Aorta (tissue), 1 donor: ENCODE data around the gene CHST1.

GRCh38 chr11:45145997-45146360 is 460 bp upstream of the PRDM11 start:
- PRO-cap, result unidirectional peak, plus-strand start at chr11:45146282

DNA sequence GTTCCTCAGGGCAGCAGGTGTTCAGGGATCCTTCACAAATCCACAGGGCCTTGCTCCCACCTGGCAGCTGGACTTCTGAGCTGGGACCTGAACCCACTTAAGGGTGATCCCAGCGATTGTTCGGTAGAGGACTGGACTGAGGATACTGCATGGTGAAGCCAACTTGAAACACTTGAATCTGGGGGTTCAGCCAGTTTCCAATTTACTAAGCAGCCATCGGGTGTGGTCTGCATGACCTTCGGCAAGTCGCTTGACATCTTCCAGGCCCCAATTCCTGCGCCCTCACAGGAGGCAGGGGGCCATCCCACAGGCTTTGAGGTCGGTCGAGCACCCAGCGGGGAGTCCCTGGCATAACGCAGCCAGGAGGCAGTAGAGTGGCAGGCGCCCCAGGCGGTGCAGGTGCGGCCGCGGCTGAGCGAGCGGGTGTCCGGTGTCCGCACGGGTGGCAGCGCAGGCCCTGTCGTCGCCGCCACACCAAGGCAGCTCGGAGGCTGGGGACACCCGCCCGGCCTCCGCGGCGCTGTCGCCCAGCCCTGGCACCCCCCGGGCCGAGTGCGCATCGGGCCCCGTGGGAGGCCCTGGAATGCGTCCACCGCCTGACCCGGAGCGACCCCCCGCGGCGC is 33.6 kb downstream of the PRDM11 start:
- PRO-cap, result no peak

DNA sequence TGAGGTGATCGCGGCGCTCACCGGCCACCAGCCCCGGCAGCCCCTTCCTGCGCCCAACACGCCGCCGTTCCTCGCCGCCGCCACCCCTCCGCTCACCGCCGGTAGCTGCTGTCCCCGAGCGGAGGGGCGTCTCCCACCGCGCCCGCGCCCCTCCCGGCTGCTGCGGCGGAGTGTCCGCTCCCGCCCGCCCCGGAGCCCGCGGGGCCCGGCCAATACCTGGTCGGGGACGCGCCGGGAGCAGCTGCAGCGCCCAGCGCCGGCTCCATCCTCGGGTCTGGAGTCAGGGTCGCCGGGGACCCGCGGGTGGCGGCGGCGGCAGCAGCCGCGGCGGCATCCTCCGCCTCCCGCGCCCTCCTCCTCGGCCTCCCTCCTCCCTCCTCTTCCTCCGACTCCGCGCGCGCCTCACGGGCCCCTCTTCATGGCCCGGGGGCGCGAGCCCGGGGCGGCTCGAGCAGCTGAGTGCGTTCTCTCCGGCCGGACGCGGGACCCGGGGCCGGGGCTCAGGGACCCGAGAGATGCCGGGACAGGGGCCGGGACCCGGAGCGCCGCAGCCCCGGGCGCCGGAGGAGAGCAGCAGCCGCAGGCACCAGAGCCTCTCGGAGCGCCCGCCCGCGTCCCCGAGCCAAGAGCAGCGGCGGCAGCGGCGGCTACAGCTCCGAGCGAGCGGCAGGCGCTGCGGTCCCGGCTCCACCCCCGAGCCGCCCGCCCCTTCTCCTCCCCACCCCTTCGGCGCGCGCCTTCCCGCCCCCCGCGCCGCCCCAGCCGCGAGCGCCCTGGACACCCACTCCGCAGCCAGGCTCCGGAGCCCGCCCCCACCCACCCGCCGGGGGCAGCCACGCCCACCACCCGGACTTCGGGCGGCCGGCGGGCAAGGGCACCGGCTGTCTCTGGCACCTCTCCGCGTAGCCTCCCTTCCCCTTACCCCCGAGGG is at the start of gene CHST1:
Gene CHST1 (minus strand): TSS at position 661 of the 931 bp plus-strand sequence.
- PRO-cap, result bidirectional peak, plus-strand start at position 842 of the sequence, minus-strand start at position 624 of the sequence

- PRO-cap, result no peak
Measured at GRCh38 chr11:45771223-45771792, 33.6 kb upstream of the SLC35C1 start.

GRCh38 chr11:45853542-45854497 is 6.5 kb downstream of the CRY2 start:
- PRO-cap, result no peak

DNA sequence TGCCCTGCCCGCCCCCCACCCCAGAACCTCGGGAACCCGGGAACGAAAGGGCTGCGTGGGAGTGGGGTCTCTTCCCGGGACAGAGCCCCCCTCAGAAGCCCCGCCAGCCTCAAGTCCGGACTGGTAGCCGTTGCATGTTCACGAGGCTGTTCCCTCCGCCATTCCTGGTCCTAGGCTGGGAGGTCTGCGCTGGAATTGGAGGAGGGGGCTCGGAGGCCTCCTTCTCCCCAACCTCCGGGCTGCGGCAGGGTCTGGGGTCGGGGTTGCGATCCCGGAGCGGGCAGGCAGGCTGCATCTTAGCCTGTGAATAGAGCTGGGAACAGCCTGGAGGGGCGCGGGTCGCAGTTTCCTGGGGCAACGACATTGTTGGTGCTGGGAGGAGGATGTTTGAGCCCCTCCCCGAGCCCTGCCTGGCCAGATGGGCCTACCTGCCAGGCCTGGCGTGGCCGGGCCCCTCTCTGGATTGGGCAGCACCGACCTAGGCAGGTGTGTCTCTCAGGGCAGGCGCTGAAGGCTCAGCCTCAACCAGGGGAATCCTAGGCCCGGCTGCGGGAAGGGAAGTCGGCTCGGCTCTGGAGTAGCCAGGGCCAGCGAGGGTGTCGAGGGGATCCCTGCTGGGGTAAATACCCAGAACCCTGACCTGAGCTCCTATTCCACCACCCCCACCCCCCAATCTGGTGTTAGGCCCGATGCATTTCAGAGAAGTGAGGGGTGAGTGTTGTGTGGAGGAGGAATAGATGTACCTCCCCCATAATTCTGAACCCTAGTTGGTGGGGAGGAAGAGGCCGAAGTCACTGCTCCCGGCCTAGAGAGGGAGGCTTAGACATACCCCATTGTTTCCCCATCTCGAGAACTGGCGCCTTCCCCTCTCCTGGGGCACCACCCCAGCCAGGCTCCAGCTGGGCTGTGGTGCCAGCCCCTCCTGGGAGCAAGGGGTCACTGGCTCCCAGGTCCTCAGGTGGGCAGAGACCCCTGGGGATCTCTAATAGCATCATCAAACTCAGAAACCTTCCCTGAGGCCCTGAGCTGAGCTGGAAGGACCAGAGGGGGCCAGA is 856 bp downstream of the MAPK8IP1 start:
- PRO-cap, result no peak

DNA sequence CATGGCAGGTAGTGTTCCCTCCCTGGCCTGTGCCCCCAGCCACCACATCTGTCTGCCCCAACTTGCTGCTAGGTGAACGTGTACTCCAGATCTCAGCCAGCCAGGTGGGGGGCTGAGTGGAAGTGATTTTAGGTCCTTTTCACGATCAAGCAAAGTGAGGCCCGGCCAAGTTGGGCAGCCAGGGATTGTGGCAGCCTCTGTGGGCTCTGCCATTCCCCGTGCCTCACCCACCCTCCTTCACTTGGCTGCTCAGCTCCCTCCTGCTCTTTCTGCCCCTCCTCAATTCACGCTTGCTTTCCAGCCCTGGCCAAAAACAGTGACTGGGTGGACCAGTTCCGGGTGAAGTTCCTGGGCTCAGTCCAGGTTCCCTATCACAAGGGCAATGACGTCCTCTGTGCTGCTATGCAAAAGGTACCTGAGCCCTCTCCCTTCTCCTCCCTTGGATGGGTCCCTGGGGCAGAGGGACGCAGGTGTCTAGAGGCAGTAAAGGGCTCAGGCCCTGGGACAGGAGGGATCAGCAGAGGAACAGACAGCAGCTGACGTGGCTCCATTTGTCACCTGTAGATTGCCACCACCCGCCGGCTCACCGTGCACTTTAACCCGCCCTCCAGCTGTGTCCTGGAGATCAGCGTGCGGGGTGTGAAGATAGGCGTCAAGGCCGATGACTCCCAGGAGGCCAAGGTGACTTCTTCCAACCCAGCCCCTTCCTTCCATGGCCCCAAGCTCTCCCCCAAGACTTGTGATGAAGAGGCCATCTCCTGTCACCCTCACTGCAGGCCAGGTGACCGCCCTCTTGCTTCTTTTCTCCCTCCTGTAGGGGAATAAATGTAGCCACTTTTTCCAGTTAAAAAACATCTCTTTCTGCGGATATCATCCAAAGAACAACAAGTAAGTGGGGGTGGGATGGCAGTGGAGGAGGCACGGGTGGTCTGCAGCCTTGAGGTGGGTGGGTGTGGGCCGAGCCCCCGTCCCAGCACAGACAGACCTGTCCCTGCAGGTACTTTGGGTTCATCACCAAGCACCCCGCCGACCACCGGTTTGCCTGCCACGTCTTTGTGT is 2.6 kb downstream of the FREY1 start:
- PRO-cap, result no peak

DNA sequence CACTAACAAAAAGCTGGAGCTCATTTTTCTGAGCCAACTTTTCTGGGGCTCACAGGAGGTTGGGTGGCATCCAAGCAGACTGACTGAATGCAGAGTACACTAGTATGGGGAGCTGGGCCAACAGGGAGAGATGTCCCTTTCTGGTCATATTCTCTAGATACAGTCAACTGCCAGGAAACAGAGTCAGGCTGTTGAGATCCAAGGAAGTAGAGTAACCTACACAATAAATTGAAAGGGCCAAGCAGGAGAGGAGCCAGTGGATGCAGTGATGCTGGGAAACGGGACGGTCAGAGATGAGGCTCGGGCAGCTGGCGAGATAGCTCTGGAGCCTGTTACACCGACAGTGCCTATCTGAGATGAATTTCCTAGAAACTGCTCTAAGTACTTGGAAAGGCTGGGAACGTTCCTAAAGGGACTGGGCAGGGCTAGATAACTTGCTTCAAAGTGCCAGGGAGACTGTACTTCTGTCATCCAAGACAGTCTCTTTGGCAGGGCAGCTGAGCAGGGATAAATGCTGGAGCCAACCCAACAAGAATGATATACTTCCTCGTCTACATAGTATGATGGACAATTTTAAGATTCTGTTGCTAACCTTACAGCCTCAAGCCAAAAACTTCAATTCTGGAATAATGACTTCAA is 71.2 kb downstream of the LARGE2 start:
- PRO-cap, result no peak

- PRO-cap, result no peak
Measured at GRCh38 chr11:46291256-46291784, 13.9 kb downstream of the CREB3L1 start.

DNA sequence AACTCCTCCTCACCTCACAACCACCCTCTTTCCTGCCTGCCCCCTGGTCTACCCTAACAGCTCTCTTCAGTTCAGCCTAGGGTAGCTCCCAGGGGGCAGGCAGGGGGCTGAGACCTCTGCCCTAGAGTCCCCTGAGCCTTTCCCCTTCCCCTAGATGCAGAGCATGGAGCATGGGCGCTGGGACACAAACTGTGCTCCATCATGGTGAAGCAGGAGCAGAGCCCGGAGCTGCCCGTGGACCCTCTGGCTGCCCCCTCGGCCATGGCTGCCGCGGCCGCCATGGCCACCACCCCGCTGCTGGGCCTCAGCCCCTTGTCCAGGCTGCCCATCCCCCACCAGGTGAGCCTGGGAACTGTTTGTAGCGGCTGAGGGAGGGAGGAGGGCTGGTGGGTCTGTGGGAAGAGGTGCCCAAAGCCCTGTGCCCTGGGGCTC is 30.2 kb downstream of the CREB3L1 start:
- PRO-cap, result no peak

- PRO-cap, result no peak
Measured at GRCh38 chr11:46362561-46363564, 15.6 kb downstream of the DGKZ start.

GRCh38 chr11:46397331-46397985 is 5.9 kb upstream of the CHRM4 start:
- PRO-cap, result no peak

DNA sequence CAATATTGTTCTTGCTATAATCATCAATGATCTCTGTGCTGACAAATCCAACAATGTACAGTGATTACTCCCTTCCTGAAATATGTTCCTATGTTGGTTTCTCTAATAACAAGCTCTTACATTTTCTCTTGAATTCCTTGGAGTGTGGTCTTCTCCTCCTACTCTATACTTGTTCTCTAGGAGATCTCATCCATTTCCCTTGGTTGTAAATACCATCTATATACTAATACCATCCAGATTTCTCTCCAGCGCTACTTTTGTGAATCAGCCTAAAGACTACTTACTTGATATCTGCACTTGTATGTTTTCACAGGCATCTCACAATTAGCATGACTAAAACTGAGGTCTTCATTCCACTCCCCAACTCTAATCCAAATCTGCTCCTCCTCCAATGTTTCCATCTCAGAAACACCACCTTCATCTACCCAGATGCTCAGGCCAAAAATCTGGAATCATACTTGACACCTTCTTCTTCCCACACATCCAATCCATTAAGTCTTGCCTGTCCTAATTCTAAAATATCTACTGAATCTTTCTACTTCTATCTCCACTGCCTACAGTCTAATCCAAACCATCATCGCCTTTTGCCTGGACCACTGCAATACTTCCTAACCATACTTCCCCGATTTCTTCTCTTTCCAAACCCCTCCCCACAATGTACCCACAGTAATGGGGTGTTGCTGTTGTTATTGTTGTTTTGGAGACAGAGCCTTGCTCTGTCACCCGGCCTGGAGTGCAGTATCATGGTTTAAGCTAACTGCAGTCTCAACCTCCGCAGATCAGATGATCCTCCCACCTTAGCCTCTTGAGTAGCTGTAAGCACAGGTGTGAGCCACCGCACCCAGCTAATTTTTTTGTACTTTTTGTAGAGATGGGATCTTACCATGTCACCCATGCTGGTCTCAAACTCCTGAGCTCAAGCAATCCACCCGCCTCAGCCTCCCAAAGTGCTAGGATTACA is 13.4 kb downstream of the AMBRA1 start:
- PRO-cap, result no peak

DNA sequence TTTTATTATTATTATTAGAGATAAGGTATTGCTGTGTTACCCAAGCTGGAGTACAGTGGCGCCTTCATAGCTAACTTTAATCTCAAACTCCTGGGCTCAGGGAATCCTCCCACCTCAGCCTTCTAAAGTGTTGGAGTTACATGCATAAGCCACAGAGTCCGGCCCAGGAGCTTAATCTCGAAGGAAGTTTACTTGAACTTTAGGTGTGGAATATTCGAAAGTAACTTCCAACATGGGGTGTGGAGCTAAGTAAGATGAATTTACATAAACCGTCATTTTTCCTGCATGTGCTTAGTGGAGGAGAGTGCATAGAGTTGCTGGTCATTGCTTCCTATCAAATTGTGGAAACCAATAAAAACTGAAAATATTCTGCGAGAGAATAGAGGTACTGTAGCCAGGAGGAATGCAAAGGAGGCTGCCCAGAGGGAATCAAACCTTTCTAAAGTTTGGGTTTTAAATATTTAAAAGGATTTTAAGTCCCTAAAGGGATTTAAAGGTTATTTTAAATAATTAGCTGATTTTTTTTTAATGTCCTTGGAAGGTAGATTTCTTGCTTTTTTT is 1.5 kb downstream of the ATG13 start:
- PRO-cap, result no peak

GRCh38 chr11:46780157-46780665 is 61.2 kb downstream of the F2 start:
- PRO-cap, result no peak

- PRO-cap, result no peak
Measured at GRCh38 chr11:46865187-46866027, 19.3 kb upstream of the CKAP5 start.

DNA sequence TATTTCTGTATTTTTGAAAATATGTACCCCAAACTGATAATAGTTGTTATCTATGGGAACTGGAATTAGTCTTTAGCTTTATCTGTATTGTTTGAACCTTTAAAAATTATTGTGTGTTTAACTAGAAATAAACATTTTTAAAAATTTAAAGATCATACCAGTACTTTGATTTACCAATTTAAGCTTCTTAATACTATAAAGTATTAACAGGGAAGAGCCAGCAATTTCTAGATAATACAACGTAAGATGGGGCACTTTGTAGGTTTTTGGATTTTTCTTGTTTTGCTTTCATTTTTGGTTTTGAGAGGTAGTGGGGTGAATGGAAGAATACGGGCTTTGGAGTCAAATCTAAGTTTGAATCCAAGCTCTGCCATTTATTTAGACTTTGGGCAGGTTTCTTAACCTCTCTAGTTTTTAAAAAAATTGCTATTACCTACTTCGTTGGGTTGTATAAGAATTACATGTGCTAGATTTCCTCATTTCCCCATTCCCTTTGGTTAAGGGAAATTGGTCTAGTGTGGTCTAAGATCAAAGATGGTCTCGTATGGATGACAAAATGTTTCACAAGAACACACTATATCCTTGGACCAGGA is 44.9 kb downstream of the CSTPP1 start:
- PRO-cap, result no peak

GRCh38 chr11:47154662-47155129 is 22.0 kb downstream of the ARFGAP2 start:
- PRO-cap, result no peak

- PRO-cap, result no peak
Measured at GRCh38 chr11:47165586-47166390, 10.9 kb downstream of the ARFGAP2 start.

DNA sequence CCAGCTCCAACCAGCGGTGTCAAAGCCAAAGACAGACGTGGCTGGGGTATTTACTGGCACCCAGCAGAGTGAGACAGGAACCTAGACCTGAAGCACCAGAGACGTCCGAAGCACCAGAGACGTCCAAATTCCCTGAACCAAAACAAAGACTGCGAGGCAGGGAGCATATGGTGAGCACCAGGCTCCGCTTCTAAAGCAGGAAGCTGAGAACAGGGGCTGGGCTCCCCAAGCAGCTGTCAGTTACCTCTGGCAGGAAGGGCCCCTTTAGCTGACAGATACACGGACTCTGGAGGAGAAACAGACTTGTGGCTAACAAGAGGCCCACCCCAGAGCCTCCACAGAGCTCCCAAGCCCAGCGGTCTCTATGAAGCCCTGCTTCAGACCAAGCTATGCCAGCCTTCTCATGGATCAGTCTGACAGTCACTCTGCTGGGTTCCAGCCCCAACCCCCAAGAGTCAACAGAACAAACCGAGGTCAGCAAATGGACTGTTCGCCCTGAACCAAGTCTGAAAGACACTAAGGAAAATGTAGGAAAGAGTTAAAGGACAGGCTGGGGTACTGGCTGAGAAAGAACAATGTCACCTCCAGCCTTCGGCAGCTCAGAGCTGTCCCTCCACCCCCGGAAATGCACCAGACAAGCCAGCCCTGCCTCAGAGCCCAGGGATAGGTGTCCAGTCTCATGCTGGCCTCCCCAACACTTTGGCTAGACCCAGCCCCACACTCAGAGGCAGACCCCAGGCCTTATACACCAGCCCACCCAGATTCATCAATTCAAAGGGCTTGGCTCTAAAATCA is 4.0 kb downstream of the ARFGAP2 start:
- PRO-cap, result no peak